A673 (cell line): ENCODE measurements around a stretch of chr1.

DNA sequence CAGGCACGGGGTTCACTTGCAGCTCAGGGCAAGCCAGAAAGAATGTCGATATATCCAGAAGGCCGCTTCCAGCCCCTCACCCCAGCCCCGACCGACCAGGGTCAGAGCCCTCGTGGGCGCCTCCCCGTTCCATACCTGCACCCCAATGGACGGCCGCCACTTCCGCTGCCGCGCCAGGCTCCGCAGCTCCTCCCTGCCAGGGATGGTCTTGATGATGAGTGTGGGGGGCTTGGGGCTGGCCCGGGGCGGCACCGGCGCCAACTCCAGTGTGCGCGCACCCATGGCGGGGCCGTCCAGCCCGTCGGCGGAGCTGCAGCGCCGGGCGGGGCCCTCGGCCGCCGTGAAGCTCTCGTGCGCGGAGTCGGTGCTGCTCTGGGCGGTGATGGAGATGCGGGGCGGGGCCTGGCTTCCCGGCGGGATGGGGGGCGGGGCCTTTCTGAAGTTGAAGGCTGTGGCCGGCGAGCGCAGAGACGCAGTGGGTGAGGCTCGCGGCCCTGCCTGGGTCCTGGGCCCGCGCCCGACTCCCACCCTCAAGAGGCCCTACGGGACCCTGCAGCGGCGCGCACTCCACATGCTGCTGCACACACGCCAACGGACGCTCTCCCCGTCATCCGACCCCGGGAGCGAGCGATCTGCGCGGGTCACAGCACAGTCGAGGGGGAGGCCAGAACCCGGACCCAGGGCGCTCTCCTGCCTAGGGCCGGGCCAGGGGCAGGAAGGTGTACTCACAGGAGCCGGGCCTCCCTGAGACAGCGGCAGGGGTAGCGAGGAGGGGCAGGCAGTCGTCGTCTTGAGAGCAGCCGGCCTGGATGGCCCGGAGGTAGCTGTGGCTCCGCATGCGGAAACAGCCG is 26.0 kb upstream of the SMIM12 start:
- PRO-cap: no peak

DNA sequence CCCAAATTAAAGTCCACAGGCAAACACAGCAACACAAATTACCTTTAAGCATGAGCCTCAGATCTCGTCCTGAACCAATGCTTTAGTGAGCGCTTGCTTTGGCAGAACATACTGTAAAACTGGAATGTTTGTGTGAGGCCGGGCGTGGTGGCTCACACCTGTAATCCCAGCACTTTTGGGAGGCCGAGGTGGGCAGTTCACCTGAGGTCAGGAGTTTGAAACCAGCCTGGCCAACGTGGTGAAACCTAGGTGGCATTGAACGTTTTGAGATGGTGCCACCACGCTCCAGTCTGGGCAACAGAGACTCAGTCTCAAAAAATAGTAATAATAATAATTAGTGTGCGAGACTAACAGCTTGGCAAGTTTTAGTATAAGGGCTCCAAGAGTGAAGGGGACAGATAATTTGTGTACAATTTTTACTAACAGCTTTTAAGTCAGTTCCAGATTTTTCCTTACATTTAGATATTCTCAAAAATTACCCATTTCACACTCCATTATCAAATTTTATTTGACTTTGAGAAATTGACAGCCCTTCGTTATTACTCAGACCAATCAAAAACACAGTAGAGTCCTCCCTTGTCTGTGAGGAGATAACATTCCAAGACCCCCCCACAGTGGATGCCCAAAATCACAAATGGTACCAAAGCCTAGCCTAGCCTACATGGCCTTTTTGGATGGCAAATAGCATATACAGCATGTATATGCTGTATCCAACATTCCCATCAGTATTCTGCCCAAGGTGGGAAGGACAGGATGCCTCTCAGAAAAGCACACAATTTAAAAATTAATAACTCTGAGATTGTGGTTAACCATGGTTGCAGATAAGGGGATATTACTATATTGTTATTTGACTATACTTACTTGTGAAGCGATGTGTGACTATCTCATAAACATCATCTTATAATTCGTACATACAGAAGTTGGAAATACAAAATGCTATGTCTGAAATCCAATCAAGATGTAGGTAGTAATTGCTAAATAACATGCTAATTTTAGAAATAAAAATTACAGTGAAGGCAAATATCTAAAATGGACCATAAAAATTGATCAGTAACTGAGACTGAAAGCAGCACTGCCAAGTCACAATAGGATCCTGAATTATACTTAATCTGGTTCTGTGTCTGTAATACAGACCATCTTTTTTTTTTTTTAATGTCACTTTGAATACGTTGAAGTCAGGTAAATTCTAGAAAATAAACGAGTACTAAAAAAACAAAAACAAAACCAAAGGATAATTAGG is 17.4 kb downstream of the SFPQ start:
- PRO-cap: no peak

GRCh38 chr1:35363280-35363658 is 94.8 kb downstream of the ZMYM4 start:
- PRO-cap: no peak

DNA sequence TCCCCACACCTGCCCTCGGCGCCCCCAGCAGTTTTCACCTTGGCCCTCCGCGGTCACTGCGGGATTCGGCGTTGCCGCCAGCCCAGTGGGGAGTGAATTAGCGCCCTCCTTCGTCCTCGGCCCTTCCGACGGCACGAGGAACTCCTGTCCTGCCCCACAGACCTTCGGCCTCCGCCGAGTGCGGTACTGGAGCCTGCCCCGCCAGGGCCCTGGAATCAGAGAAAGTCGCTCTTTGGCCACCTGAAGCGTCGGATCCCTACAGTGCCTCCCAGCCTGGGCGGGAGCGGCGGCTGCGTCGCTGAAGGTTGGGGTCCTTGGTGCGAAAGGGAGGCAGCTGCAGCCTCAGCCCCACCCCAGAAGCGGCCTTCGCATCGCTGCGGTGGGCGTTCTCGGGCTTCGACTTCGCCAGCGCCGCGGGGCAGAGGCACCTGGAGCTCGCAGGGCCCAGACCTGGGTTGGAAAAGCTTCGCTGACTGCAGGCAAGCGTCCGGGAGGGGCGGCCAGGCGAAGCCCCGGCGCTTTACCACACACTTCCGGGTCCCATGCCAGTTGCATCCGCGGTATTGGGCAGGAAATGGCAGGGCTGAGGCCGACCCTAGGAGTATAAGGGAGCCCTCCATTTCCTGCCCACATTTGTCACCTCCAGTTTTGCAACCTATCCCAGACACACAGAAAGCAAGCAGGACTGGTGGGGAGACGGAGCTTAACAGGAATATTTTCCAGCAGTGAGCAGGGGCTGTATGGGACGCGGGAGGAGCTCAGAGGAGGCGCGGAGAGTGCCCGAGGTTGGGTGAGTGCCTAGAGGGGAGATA is 4.4 kb downstream of the TFAP2E start:
- PRO-cap: no peak

- PRO-cap: no peak
These were observed 23.4 kb downstream of the TFAP2E start for GRCh38 chr1:35596215-35597134.

- PRO-cap: no peak
These were observed 4.1 kb upstream of the AGO3 start for GRCh38 chr1:35926582-35927388.

DNA sequence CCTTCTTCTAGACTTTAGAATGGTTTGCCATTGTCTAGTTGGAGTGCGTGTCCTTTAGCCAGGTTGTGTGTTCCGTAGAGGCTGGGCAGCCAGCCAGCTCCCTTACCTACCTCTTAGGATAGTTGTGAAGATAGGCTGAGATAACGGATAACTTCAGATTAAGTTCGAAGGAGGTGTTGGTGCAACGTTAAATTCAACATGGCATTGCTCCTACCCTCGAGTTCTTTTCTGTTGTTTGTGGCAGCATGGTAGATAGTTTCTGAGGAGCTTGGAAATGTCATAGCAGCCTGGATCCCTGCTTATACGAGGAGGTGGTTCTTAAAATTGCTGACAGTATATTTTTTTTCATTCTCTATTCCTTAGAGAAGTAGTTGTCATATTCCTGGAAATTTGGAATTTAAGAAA is 814 bp downstream of the AGO3 start:
- PRO-cap: unidirectional peak, minus-strand start at position 261 of the sequence

- PRO-cap: no peak
These were observed 51.6 kb downstream of the AGO3 start for GRCh38 chr1:35982266-35983227.

- PRO-cap: no peak
These were observed 36.9 kb upstream of the TEKT2 start for GRCh38 chr1:36046960-36047518.

GRCh38 chr1:36084713-36085020 is 773 bp downstream of the TEKT2 start:
- PRO-cap: no peak

DNA sequence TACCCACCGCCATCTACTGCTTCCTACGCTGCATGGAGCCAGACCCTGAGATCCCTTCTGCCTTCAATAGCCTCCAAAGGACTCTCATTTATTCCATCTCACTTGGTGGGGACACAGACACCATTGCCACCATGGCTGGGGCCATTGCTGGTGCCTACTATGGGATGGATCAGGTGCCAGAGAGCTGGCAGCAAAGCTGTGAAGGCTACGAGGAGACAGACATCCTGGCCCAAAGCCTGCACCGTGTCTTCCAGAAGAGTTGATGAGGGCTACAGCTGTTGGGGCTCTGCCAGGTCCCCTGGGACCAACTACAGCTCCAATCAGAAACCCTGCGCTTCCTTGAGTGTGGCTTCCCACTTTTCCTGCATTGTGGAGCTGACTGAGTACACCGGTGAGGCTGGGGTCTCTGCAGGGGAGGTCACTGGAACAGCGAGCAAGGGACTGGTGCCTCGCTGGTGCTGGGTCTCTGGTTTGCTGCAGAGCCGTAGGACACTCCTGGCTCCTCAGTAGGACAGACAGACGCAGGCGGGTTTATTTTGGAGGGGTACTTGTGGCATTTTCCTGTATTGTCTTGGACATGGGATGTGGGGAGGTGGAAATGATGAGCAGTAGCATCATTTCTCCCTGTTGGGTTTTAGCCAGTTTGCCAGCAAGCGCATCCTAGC is 4.6 kb downstream of the ADPRS start:
- PRO-cap: no peak

GRCh38 chr1:36093789-36094366 is 5.2 kb downstream of the ADPRS start:
- PRO-cap: no peak

GRCh38 chr1:36161590-36161888 is 5.6 kb downstream of the MAP7D1 start:
- PRO-cap: no peak

GRCh38 chr1:36161889-36162816 is 6.2 kb downstream of the MAP7D1 start:
- PRO-cap: no peak

DNA sequence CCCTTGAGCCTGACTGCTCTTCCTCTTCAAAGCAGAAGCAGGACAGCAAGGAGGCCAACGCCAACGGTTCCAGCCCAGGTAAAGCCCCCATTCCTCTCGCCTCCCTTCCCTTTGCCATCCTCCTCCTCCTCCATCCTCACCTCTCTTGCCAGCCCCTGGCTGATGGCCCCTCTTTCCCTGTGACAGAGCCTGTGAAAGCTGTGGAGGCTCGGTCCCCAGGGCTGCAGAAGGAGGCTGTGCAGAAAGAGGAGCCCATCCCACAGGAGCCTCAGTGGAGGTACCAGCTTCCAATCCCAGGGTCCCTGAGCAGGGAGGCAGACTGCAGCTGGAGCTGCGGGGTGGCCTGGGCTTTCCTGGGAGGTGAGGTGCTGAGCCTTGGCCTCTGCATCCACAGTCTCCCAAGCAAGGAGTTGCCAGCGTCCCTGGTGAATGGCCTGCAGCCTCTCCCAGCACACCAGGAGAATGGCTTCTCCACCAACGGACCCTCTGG is 23.6 kb downstream of the MAP7D1 start:
- PRO-cap: no peak

DNA sequence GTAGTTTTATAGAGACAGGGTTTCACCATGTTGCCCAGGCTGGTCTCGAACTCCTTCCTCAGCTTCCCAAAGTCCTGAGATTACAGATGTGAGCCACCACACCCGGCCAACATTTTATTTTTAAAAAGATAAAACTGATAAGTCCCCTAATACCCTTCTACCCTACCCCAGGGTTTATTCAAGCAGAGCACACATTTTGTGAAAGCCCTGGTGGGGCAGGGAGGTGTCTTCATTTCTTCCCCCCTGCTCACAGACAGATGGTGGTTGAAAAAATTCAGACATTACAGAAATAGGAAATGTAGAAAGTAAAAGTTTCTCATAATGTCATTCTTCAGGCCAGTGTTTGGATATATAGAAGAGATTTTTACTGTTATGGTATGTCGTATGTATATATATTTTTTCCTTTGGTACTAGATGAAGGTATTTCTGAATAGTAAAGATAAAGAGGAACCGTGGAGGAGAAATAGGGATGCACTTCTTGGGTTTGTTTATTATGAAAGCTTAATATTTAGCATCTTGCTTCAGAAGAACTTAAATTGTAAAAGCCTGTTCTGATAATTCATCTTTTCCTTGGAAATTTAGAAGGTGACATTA is 10.0 kb downstream of the THRAP3 start:
- PRO-cap: no peak

DNA sequence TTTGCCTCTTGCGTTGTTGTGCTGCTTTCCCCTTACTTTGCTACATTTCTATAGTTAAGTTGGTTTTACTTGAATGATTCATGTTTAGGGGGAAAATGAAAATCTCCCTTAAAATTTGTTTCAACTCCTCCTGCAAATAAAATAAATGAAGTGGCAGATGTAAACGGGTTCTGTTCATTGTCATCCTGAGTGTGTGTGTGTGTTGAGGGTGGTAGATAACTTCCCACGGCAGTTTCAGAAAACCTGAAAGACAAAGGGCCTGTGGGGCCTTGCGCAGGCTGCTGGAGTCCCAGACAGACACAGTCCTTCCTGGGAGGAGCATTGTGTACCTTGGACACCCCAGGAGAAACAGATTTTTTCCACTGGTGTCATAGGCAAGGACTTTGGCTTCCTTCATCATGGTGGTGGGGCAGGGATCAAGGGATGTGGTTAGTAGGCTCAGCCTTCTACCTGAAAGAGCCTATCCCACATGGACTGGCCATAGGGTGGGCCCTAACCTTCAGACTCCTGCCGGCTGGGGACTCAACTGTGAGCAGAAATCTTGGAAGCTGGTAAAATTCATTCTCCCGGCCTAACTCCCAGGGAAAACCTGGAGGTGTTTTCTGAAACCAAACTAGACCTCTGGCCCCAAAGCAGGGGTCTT is 853 bp upstream of the SH3D21 start:
- PRO-cap: no peak

DNA sequence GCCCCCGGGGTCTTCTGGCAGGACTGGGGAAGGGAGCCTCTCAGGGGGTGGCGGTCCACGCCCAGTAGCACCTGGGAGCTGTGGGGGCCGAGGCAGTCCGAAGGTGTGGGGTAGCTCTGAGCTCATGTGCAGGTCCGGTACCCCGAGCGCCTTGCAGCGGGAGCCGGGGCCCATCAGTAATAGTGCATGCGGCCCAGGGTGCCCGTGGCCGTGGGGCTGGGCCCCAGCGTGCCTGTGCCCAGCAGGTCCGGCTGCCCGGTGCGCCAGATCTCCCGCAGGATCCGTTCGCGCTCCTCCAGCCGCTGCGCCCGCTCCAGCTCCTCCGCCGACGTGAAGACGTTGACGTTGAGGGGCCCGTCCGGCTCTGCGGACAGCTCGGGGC is 1.3 kb downstream of the EVA1B start:
- PRO-cap: no peak

GRCh38 chr1:36390530-36391056 is 4.9 kb upstream of the STK40 start:
- PRO-cap: no peak

DNA sequence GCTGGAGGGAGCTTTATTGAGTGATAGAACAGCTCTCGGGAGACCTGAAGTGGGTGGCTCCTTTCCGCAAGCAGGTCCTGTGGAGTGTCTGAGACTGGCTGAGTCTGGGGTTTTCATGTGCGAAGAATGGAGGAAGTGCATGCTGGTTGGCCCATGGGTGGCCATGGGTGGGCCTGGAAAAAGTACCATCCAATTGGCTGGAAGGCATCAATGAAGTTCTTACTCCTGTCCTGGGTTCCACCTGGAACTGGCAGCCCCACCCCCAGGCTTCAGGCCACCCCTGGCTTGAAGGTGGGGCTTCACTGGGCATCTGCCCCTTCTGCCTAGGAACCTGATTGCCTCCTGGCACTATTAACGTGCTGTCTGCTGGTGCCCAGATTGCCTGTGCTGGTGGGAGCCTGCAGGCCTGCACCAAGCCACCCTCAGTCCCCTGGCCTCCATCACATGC is 3.7 kb upstream of the LSM10 start:
- PRO-cap: unidirectional peak, minus-strand start at position 86 of the sequence